Umbilical cord (tissue), 2 donors: Measurements from ENCODE around the gene EEIG1.

DNA sequence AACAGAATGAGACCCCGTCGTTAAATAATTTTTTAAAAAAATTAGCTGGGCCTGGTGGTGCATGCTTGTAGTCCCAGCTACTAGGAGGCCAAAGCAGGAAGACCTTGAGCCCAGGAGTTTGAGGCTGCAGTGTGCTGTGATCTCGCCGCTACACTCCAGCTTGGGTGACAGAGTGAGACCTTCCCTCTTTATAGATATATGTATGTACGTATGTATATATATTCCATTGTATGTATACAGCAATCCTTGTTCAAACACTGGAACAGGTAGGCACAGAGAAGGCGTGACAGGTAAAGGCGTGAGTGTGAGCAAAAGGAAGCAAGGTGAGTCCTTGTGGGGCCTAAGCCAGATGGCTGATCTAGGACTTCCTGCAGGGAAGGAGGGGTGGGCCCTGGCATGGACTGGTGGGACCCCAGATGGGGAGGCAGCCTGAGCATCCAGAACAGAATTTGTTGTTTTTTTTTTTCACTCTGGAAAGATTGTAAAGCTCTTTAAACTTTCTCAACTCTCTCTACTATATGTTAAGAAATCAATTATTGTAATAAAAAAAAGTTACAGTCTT, 4.1 kb upstream of the NIBAN2 start:
- RAMPAGE, long total RNA, result no peak

DNA sequence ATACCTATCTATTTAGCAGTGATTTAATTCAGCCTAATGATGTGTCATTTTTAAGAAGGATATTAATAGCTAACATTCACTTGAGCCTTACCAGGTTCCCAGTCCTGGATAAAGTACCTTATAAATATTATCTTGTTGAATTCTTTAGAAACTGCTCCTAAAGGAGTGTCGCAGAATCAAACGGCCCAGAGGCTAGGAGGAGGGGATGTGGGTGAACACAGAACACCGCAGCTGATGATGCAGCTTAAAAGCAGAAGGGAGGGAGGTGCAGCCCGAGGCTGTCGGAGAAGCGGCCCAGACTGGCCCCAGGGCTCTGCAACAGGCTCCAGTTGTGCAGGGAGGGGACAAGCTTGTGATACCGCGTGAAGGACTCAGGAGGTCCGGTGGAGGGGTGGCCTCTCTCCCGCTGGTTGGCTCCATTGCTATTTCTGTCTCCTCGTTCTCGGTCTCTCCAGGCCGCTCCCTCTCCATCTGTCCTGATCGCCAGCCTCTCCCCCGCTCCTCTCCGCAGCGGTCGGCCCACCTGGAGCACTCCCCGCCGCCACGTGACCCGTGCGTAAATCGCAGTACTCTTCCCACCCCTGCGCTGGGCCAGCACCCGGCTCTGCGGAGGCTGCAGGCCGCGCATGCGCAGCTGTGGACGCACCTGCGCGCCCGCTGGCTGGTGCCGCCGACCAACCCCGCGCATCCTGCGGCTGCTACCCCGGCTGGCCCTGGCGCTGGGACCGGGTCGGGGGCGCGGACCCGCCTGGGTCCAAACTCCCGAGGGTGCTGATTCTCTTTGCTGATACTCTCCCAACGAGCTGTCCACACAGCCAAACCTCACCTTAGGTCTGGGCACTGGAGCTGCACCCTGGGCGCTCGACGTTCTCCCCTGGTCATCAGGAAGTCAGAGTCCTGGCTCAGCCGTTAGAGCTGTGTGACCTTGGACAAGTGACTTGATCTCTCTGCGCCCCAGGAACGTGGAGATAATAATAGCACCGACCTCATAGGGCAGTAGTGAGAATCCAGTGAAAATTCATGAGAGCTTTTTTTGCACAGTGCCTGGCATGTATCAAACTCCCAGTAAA, 3.8 kb upstream of the STXBP1 start:
- RAMPAGE, long total RNA, result no peak

DNA sequence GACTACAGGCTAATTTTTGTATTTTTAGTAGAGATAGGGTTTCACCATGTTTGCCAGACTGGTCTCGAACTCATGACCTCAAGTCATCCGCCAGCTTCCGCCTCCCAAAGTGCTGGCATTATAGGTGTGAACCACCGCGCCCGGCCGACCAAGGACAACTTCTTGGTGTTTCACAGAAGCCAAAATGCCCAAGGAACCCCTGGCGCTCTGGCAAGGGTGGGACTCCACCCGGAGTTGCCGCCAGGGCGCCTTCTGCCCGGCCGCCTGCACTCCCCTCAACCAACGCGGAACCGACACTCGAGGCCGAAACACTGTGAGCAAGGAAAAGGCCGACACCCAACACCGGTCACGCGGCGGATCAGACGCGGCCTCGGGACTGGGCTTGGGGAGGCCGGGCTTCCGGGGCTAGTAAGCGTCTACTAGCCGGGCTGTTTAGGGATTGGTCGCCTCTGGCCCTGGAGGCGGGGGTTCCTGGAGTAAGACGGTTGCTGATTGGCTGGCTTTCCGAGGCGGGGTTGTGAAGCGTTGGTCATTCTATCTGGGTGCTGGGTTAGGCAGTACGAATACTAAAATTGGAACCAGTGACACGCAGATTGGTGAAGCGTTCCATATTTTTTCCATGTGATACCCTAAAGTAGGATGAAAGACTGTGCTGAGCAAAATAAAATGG, 7.6 kb upstream of the CFAP157 start:
- RAMPAGE, long total RNA, result no peak

DNA sequence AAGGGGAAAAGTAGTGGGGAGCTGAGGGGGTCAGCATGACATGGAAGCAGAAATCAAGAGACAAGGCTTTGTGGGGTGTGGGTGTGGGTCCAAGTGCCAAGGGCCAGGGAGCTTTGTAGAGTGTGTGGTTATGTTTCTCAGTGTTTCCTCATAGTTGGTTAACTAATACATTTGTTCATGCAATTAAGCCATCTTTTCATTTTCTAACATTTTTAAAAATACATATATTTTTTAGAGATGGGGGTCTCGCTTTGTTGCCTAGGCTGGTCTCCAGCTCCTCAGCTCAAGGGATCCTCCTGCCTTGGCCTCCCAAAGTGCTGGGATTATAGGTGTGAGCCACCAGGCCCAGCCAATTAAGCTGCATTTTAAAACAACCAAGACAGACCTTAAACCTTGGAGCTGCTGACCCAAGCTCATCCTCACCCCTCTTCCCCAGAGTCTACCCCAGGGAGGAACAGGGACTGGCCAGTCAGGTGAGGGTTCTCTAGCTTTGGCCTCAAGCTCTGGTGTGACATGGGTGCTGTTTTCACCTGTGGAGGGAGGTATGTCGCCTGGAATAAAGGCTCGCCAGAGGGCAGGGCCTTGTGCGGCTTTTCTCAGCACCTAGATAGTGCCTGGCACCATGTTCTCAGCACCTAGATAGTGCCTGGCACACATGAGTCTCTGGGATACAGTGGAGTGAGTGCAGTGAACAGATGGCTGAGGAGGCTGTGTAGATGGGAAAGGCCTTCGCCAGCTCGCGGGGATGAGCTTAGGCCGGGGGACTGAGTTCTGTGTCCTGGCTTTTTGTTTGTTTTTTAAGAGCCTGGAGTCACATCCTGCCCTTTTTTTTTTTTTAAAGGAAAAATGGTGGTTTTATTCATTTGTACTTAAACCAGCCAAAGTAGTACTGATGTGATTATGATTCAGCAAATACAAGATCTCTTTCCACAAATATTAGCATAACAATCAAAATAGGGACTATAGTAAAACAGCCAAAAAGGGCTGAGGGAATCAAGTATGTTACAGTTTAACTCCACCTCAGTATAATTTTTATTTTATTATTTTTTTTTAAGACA, 7.4 kb downstream of the CDK9 start:
- RAMPAGE, long total RNA, result no peak

DNA sequence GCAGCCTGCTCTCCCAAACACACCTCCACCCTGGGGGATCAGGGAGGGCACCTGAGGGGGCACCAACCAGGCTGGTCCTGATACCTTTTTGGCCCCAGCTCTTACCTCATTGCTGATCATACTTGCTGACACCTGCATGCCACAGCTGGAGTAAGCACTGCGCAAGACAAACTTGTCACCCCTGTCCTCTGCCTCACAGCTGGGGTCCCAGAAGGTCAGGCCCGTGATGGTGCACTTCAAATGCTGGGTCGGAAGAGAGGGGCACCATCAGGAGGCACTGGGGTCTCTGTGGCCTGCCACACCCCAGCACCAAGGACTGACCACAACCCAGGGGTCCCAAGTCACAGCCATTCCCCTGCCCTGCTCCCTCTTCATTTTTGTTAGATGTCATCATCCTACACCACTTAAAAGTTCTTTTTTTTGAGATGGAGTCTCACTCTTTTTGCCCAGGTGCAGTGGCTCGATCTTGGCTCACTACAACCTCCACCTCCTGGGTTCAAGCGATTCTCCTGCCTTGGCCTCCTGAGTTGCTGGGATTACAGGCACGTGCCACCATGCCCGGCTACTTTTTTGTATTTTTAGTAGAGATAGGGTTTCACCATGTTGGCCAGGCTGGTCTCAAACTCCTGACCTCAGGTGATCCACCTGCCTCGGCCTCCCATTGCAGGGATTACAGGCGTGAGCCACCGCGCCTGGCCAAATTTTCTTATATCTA, 17.3 kb downstream of the FPGS start:
- RAMPAGE, long total RNA, result no peak

GRCh38 chr9:127823754-127824110, 21.1 kb downstream of the FPGS start:
- RAMPAGE, long total RNA, result no peak

- RAMPAGE, long total RNA, result no peak
Observed at GRCh38 chr9:127833421-127833829, 21.0 kb downstream of the ENG start.

DNA sequence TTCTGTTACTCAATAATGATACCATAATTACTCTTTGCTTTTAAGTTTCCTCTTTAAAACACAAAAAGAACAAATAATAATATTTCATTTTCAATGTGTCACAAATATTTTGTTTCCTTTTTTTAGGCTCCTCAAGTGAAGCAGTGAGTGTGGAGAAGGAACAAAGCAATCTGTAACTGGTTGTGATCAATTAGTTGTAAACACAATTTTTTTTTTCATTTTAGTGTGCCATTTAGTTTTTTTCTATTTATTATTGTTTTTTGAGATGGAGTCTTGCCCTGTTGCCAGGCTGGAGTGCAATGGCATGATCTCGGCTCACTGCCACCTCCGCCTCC, 20.7 kb downstream of the ENG start:
- RAMPAGE, long total RNA, result no peak

DNA sequence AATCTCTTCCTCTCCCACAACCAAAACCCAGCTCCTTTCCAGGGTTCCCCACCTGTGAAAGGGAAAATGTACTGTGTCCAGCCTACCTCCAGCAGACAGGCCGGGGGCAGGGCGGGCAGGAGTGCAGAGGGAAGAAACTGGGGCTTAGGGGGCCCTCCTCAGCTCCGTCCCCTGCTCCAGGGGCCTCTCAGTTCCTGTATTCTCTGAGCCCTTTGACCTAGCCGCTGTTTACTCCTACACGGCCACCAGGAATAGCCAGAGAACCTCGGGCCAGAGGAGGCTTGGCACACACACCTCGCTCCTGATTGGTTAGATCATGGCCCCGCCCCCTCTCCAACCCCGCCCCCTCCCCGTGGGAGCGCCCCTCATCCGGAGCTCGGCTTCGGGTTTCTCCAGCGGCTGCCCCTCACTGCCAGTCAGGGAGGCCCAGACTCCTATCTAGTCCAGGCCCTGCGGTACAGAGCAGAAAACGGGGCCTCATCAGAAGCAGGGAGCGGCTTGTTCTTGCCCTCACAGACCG, 2.2 kb downstream of the ST6GALNAC6 start:
- RAMPAGE, long total RNA, result no peak

DNA sequence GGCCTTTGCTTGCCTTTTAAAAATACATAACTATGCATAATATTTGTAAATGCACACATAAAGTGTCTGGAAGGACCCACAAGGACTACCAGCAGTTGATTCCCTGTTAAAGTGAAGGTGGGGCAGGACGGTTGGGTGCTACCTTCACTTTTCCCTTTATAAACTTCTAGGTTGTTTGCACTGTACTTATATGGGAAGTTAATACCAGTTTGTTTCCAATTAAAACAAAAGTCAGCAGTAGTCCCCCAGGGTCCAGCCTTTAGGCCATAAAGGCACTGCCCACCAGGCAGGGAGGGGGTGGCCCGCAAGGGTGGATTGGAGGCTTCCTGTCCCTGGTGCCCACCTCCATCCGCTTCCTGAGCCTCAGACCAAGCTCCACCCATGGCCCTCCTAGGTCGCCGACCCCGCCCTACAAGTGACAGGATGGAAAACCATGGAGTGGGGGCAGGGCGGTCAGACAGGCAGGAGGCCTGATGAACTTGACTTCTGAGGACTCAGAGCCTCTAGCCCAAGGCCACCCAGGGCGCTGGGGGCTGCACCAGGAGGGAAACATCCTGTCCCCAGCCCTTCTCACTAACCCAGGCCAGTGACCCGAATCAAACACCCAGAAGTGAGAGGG, 4.0 kb upstream of the ST6GALNAC6 start:
- RAMPAGE, long total RNA, result no peak

- RAMPAGE, long total RNA, result no peak
Observed at GRCh38 chr9:127936356-127936797, 1.3 kb downstream of the DPM2 start.

DNA sequence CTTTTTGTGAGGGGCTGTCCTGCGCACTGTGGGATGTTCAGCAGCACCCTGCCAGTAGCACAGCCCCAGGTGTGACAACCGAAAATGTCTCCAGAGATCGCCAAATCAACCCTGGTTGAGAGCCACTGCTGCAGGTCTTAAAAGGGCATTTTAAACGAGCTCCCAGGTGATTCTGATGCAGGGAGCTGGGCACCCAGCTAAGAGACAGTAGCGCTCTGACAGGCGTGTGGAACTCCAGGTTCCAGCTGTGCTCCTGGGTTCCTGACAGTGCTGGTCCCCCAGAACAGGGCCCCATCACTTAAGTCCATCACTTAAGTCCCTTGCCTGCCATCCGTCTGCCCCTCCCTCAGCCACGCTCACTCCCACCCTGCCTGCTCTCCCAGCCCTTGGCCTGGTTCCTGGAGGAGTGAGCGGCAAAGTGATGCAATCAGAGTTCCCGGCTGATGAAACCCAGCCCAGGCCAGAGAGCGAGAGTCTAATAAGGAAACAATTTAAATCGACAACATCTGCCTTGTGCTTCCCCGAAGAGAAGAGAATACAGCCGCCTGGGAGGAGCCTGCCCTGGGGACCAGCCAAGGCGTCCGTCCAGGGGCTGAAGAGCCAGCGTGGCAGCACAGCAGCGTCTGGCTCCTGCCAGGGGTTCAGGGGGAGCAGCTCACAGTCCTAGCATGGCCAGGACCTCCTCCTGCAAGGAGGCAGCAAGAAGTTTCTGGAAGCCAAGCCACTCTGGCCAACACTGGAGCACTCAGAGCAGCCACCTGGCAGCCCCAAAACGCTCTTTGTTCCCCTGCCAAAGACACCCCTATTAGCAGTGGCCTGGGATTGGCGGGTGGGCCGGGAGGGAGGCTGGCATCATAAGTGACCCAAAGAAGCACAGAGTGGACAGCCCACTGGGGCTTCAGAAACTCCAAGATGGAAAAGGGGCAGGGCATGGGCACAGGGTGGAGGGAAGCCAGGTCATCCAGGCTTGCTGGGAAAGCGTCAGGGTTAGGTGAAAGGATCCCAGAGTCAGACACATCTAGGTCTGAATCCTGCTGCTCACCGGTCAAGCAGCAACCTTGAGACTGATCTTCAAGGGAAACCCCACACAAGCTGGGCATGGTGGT, 15.2 kb downstream of the EEIG1 start:
- RAMPAGE, long total RNA, result no peak

DNA sequence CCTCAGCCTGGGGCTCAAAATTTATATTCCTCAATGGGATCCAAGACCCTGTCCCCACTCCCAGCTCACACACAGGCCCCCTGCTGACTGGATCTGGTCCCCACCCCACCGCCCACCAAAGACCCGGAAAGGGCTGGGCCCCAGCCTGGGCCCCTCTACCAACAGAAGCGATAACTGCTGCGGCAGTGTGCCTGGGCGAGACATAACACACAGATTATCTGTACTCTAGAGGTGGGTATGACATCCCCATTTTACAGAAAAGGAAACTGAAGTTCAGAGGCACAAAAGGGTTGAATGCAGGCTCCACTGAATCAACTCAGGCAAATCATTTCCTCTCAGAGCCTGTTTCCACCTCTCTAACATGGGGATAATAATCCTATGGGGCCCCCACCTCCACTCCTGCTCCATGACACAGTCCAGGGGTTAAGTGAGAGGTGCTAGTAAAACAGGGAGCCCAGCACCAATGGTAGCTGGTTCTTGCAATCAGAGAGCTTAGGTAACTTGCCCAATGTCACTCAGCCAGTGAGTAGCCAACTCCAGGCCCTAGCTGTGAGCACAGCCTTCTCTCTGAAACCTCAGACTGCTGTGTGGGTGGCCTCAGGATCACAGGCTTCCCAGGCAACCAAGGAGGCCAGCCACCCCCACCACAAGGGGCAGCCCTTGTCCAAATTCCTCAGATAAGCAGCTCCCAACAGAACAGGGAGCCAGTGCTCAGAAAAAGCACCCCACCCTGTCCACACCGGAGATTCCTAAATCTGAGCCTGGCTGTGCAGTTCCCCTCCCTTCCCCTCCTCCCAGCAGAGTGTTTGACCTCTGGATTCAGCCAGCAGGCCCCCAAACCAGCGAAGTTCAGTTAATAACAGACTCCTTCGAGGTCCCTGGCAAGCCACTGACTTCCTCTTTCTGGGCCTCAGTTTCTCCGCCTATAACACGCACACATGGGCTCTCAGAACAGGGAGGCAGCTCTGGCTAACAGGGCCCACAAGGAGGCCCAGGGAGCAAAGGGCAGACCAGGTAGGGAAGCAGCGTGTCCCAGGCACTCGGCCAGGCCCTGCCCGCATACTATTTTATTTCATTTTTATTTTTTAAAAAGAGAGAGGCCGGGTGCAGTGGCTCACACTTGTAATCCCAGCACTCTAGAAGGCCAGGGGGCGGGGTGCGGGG, 3.0 kb downstream of the EEIG1 start:
- RAMPAGE, long total RNA, result no peak

DNA sequence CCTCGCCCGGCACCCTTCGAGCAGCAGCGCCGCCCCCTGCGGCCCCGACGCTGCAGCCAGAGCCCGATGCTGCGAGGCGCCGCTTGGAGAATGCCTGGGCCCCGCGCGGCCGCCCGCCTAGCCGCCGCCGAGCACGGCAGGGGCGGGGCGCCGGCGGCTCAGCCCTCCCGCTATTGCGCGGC, at the start of gene EEIG1:
TSS of gene EEIG1 (minus strand) at position 92 of the 182 bp plus-strand sequence.
- RAMPAGE, long total RNA, result no peak

DNA sequence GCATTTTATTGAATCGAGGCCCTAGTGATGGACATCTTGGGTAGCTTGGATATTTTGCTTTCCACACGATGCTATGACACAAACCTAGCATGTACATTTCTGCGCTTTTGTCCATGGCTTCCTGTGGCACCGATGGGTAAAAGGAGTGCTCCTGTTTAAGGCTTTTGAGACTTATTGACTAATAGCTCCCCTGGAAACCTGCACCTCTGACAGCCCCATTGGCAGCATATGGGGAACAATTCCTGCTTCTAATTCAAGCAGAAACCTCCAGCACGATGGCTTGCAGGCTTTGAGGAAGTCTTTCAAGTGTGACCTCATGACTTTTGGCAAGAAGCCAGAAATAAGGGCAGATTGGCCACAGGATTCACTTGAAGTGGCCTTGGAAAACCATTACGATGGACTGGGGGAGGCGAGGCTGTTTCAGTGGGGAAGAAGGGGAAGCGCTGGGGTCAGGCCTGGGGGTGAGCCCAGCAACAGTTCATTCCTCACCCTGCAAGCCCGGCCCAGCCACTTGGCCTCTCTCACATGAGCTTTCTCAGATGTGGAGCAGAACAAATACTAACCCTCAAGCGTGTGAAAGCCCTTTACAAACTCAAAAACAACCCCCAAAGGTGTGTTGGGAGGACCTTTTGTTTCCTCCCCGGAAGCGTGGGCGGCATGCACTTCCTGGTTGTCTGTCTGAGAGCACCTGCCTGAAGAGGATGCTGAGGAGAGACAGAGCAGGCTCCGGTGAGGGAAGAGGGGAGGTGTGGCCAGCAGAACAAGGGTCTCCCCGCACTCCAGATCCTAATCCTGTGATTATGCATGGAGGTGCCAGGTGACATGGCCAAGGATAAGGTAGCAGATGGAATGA, 26.8 kb upstream of the EEIG1 start:
- RAMPAGE, long total RNA, result no peak

GRCh38 chr9:128079405-128079551, 11.2 kb downstream of the SLC25A25 start:
- RAMPAGE, long total RNA, result no peak

DNA sequence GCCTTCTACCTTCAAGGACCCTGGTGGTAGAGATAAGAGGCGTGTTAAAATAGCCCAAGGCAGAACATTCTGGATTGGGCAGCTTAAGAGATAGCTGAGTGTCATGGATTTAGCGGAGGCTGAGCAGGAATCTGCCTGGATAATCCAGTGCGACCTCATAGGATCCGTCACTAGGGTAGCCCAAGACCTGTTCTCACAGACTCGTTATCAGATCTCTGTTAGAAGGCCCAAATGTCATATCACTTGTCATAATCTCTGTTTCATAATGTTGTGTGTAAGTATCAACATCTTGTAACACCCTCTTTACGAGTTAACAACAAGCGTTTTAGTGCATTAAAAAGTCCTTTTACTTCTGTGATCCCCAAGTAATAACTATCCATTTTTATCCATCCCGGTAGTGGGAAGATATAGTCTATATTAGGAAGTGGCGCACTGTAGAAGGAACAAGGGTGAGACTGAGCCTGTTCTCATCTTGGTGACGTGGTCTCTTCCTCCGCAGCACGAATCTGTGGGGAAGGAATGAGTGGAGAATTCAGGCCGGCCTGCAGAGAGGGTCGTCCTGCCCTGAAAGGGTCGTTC, 28.8 kb downstream of the SLC25A25 start:
- RAMPAGE, long total RNA, result no peak

DNA sequence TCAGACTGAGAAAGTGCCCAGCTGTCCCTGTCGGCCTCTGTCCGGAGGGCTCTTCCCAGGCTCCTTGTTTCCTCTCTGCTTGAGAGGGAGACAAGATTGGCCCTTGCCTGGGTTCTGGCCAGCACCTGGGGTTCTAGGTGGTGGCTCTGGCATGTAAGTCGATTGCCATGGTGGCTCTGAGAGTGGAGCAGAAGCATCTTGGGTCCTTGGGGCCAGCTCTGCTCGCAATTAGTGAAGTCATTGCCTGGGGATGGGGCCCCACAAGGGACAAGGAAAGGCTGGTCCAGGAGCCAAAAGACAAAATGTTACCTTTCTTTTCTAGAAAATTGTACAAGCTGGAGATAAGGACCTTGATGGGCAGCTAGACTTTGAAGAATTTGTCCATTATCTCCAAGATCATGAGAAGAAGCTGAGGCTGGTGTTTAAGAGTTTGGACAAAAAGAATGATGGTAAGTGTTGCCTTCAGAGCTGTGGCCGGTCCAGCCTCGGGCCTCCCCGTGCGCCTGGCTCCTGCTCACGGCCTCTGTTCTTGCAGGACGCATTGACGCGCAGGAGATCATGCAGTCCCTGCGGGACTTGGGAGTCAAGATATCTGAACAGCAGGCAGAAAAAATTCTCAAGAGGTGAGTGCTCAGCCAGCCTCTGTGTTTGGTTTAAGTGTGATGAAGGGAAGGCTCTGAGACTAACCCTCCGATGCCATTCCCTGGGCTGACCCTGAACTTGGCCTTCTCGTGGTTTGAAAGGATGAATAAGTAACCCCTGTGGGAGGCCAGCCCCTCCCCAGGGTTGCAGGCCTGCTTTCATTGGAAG, 26.6 kb downstream of the PTGES2 start:
- RAMPAGE, long total RNA, result no peak

DNA sequence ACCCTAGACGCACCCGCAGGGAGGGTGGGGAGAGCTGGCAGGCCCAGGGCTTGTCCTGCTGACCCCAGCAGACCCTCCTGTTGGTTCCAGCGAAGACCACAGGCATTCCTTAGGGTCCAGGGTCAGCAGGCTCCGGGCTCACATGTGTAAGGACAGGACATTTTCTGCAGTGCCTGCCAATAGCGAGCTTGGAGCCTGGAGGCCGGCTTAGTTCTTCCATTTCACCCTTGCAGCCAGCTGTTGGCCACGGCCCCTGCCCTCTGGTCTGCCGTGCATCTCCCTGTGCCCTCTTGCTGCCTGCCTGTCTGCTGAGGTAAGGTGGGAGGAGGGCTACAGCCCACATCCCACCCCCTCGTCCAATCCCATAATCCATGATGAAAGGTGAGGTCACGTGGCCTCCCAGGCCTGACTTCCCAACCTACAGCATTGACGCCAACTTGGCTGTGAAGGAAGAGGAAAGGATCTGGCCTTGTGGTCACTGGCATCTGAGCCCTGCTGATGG, 19.9 kb downstream of the PTGES2 start:
- RAMPAGE, long total RNA, result no peak

GRCh38 chr9:128176263-128176765, 15.1 kb downstream of the CIZ1 start:
- RAMPAGE, long total RNA, result no peak